Umbilical cord (tissue), 2 donors: ENCODE measurements around a stretch of chr4.

DNA sequence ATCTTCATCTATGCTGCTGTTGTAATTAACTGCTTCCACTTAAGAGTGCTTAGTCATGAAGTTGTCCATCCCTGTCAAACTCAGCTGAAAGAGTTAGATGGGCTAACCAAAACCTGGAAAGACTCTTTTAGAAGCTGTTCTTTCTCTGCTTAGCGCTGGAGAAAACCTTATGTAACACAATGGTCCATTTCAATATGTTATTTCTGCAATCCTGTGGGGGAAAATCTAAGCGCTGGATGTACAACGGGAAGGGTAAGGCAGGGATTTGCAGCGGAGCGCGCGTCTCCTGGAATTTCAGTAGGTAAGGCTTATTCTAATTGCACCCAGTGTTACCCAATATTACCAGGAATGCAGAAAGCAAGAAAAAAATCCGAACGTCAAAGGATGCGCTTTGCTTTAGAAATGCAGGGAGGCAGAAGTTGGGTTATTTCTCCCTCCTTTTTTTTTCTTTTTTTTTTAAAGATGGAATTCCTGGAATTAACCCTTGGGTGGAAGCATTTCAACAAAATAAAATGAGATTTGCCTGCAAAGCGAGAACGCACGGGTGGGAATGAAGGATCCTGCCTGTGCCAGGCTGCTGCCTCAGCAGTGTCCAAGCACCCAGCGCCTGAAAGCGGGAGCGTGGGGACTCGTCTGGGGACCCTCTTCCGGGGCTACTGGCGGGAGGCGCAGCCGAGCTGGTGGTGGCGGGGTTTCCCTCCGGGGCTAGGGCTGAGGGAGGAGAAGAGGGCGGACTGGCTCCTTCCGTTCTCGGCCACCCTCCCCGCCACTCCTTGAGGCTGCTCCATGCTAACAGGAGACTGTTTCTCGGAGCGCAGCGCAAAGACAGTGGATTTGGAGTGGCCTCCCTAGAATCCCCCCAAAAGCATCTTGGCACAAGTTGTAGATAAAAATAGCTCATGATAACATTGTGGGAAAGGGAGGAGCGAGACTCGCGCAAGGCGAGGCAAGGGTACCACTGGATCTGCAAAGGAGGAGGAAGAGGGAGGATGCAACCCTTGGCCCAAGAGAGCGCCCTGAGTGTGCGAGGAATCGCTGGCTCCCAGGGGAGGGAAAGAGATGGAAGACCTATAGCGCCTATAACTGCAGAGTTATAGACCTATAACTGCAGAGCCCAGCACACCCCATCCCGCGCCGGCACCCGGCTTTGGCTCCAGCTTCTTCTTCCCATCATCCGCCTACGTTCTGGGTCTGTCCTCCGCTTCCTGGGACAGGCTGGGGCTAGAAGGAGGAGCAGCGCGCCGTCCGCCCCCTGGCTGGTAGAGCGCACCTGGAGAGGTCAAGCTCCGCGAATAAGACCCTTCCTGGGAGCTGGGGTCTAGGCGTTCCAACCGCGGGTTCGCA is 1.6 kb downstream of the HS3ST1 start:
- RAMPAGE, long total RNA: no peak

DNA sequence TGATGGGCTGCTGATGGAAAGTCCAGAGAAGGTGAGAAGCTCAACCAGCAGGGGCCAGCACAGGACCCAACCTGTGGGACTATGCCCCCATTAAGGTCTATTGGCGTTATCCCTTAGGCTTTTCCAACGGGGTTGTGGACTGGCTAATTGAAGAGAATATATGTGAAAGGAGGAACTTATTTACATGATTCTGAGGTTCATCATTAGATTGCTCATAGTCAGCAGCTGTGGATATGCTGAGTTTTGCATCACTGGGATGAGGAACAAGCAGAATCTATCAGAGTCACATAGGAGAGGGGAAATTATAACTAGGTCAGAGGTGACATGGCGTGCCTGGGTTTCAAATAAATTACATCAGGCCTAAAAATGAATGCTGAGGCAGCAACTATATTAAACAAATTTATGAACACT is 60.6 kb upstream of the HS3ST1 start:
- RAMPAGE, long total RNA: no peak

DNA sequence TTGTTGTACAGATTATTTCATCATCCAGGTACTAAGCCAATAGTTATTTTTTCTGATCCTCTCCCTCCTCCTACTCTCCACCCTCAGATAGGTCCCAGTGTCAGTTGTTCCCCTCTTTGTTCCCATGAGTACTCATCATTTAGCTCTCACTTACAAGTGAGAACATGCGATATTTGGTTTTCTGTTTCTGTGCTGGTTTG is 70.8 kb upstream of the BOD1L1 start:
- RAMPAGE, long total RNA: no peak

GRCh38 chr4:14165532-14166127 is 538.1 kb upstream of the BOD1L1 start:
- RAMPAGE, long total RNA: no peak

GRCh38 chr4:14877109-14877990 is 124.9 kb upstream of the CPEB2 start:
- RAMPAGE, long total RNA: no peak

- RAMPAGE, long total RNA: no peak
Observed at GRCh38 chr4:15065937-15067071, 64.0 kb downstream of the CPEB2 start.

DNA sequence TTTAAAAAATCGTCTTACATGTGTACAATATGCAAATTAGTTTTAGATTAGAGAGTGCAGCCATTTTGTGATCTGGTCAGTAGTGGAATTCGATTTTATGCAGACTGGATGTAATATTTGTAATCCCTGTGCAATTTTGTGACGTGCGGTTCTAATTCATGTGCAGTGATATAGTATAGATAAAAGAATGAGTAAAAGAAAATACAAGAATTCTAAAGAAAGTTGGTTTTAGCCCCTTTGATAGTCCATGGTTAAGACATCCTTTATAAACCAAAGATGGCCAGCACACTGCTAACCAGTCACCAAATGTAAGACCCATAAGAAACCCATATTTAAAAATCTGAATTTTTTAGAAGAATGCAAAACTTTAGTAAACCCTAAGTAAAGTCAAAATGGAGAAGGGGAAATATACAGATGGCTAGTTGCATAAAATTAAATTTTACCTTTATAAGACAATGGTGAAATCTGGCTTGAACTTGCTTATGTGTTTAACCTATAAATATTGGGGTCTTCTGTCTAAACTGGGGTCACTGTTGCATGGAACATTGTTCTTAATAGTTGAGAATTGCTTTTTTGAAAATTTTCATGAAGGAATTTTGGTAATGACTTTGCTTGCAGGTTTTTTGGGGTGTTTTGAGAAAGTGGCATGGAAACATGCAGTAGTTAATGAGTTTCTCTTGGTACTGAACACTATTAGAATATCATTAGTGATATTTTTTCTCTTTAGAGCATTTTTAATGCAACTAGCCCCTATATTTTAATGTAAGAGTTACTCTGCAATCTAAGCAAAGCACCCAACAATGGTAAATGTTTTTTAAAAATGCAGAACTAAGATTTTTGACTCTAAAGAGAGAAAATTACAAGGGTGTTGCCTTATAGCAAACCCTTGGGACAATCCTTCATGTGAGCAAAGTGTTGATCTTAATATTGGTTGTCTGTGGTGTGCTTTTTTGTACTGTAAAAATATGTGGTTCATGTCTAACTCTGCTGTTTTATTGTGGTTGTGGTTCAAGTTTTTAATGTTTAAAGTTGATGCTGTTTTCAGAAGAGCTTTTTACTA is 65.3 kb downstream of the CPEB2 start:
- RAMPAGE, long total RNA: no peak

DNA sequence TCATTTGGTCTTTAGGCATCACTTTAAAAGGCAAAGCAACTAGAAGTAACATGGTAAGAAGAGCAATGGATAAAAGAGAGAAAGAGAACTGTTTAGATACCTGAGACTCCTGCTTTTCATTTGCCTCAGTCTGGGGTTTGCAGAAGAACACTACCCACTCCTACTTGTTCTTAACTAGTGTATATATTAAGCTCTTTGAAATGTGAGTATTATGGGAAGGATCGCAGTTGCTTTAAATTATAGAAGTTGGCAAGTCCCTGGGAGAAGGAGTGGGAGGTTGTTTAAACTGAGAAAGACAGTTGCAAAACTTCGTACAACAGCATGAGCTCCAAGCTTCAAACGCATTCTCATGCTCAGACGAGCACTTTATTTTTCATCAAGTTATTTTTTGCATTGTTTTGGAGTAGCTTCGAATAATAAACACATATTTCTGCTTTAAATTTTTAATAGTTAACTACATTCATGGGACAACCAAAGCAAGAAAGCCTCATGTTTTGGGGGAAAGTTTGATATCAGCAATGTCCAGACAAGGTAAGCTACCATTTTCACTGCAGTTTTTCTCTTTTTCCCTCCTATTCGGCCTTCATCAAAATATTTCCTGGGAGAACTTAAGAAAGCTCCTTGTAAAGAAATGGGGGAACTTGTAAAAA is 88.0 kb upstream of the C1QTNF7 start:
- RAMPAGE, long total RNA: start-site peak on the plus strand centred at position 296 of the sequence, 72 bp wide, 149 and 163 reads in 2 replicates

DNA sequence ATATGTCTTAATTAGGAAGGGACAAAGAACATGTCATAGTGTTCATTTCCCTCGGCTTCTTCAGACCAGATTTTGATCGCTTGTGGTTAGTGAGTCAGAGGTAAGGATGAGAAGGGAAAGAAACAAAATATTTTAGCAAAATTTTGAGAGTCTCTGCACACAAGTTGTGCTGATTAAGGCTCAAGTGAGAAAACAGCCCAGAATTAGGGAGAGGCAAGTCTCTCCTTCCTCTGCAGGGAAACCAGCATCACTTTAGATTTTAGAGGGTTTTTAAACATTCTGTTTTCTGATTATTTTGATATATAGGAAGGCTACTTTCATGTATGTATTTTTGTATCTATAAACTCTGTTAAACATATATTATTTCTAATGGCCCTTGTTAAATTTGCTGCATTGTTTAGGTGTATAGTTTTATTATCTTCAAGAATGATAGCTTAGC is 58.8 kb upstream of the C1QTNF7 start:
- RAMPAGE, long total RNA: no peak

- RAMPAGE, long total RNA: no peak
Observed at GRCh38 chr4:15754401-15754738, 23.8 kb upstream of the CD38 start.

- RAMPAGE, long total RNA: no peak
Observed at GRCh38 chr4:15779699-15779879, 1.5 kb downstream of the CD38 start.

DNA sequence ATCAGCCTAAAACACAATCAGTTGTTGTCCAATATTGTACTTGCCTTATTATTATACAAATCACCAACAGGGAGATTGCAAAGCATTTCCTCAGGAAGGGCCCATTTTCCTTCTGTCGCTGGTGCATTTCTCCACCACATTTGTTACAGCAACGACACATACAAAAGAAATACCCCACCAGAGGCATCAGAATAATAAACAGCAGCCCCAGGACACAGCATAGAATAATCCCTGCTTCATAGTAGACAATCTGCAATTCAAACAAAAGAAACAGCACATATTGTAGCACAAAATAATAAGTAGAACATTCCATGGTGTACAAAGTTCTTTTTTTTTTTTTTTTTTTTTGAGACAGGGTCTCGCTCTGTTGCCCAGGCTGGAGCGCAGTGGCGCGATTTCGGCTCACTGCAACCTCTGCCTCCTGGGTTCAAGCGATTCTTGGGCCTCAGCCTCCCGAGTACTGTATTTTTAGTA is 50.5 kb downstream of the PROM1 start:
- RAMPAGE, long total RNA: no peak

- RAMPAGE, long total RNA: no peak
Observed at GRCh38 chr4:16081916-16082842, 1.6 kb downstream of the PROM1 start.

- RAMPAGE, long total RNA: no peak
Observed at GRCh38 chr4:16158110-16158960, 67.9 kb downstream of the TAPT1 start.

DNA sequence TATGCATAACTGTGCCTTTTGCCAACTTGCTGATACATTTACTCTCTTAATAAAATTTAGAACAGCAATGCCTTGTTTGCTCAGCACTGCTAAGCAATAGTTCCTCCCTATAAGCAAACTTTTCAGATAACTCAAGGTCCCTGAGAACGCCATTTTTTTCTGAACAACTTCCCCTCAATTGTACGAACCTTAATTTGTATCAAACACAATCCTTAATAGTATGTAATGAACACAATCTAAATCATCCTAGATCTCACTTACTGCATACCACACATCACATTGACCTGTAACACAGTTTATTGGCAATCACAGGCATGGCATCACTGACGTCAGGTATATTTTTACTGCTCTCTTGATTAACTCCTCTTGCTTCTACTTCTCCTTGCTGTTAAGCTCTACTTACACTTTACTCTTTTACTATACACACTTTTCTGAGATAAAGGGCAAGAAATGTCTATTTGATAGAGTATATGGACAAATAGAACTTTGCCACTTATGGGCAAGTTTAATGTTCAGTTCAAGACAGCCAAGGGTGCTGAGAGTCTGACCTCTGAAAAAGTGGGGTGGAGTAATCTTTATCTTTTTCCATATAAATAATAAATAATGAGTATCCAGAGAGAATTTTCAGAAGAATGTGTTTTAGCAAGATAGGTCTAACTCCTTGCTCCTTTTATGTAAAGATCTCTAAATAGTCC is 66.9 kb downstream of the TAPT1 start:
- RAMPAGE, long total RNA: no peak

DNA sequence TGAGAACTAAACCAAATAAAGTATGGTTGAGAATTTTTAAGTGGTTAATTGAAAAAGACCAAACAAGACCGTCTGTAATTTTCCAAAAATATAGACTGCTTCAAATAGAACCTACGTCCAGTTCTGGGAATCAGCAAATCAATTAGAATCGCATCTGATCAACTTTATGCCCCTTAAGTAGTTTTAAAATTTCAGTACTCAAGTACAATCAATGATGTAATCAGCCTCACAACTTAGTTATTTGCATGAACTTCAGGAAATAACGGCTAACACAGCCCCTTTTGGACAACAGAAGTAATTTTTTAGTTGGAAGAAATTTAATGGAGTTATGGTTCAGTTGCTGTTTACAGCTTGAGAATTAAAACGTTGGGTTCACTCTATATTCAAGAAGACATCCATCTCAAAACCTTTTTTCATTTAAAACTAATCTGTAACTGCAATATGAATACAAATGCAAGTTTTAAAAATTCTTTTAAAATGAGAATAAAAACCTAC is 1.1 kb downstream of the TAPT1 start:
- RAMPAGE, long total RNA: no peak

DNA sequence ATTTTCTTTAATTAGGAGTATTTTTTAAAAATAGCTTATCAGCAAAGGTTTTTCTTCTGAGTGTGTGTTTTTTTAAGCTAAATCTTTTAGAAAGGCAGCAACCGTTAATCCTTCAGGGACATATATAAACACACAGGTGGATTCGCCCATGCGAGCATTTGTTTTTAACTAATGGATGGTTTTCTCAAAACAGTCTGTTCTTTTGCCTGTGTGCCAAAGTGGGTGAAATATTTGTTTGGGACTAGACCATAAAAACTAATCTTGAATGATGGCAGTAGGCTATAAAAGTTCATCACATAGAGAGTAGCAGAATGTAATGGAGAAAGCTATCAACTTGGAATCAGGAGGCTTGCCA is 7.3 kb upstream of the TAPT1 start:
- RAMPAGE, long total RNA: no peak

DNA sequence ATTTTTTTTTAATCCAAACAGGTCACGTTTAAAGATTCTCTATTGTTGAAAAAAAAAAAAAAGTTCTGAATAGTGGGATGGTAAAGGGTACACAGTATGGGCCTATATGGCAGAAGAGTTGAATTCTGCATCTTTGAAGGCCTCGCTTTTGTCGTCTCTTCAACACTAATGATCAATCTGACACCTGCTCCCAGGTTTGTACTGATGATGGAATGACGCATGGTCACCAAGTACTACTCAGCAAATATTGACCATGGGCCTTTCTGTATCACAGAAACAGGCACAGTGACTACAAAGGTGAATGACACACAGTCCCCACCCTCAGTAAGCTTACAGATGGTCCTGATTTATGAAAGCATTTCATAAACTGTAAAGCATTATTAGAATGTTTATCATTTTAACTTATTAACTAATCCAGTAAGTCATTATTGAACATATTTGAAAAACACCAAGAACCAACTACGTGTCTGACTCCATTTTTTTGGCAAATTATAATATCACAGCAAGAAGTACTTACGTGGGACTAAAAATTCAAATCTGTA is 152.5 kb downstream of the LDB2 start:
- RAMPAGE, long total RNA: no peak

DNA sequence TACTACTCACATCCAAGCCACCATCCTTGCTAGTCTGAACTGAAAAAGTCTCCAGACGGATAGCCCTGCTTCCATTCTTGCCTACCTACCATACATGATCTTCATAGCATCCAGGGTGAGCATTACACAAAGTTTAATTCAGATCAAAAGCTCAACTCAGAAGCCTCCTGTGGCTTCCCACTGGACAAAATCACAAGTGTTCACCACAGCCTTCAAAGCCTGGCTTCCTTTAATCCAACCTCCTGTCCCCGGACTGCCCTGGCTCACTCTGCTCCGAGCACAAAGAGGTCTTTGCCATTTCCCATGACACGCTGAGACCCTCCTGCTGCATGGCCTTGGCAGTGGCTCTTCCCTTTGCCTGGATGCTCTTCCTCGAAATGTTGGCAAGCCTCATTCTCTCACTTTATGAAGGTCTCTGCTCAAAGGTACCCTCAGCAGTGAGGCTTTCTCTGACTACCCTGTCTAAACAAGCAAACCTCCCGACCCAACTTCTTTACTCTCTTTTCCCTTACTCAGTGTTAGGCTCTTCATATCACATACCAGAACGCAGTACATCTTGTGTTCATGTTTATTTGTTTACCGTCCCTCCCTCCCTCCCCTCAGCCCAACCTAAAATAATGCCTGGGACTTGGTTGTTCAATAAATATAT is 41.0 kb downstream of the LDB2 start:
- RAMPAGE, long total RNA: no peak

- RAMPAGE, long total RNA: no peak
Observed at GRCh38 chr4:17232549-17233247, 279.2 kb downstream of the QDPR start.